ENCODE measurements around a stretch of chr13.

DNA sequence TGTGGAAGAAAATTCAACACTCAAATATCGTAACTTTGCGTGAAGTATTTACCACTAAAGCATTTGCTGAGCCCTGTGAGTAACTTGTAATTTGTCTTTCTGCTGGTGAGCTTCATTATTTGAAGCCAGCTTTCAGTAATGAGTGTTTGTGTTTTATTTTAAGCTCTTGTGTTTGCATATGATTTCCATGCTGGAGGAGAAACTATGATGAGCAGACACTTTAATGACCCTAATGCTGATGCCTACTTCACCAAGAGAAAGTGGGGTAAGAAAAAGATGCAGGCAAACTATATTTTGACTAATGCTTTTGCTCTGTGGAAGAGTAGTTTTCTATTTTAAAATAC is 128.8 kb downstream of the PAN3 start:
- PRO-cap: no peak
- RAMPAGE, long total RNA, 3 experiments: no peak in any of the 3 experiments

- PRO-cap: no peak
- RAMPAGE, long total RNA, 3 experiments: no peak in any of the 3 experiments
Measured at GRCh38 chr13:28394357-28394965, 100.5 kb downstream of the FLT1 start.

GRCh38 chr13:28430992-28431466 is 63.9 kb downstream of the FLT1 start:
- PRO-cap: no peak
- RAMPAGE, long total RNA, 3 experiments: no peak in any of the 3 experiments

- PRO-cap: no peak
- RAMPAGE, long total RNA, 3 experiments: no peak in any of the 3 experiments
Measured at GRCh38 chr13:29572563-29572970, 22.9 kb downstream of the SLC7A1 start.

DNA sequence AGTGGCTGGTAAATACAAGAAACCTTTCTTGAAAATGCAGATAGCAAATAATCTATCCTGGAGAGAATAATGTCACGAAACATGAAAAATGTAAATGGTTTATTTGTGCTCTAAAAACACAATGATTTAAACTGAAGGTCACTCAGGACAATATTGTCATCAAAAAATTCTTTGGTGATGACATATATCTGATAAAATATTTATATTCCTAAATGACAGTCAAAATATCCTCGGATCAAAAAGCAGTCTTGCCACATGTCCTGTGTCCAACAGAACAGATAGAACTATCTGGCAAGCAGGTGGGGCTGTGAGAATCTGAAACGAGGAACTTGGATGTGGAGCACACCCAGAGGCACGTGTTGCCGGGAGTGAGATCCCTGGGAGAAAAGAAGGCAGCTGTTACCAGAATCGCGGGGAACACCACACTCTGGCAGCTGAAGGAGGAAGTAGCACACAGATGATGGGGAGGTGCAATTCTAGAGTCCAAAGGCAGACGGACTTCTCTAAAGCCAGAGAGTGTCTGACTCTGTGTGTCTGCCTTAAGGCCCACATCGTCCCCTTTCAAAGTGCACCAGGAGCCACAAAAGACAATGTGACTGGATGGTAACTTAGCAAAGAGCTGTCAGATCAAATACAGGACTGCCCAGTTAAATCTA is 22.4 kb downstream of the SLC7A1 start:
- PRO-cap: no peak
- RAMPAGE, long total RNA, 3 experiments: no peak in any of the 3 experiments

GRCh38 chr13:29830958-29831301 is 19.5 kb downstream of the UBL3 start:
- PRO-cap: no peak
- RAMPAGE, long total RNA, 3 experiments: no peak in any of the 3 experiments

DNA sequence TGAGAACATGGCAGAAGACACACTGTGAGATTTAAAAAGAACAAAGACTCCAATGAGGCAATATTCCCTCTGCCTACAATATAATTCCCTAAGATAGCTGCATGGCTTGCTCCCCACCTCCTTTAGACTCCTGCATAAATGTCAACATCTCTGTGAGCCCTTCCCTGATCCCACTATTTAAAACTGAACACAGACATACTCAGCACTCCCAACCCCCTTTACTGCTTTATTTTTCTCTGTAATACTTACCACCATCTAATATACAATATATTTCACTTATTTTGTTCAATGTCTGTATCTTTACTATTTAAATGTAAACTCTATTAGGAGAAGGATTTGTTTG is 17.0 kb downstream of the UBL3 start:
- PRO-cap: no peak
- RAMPAGE, long total RNA, 3 experiments: no peak in any of the 3 experiments

DNA sequence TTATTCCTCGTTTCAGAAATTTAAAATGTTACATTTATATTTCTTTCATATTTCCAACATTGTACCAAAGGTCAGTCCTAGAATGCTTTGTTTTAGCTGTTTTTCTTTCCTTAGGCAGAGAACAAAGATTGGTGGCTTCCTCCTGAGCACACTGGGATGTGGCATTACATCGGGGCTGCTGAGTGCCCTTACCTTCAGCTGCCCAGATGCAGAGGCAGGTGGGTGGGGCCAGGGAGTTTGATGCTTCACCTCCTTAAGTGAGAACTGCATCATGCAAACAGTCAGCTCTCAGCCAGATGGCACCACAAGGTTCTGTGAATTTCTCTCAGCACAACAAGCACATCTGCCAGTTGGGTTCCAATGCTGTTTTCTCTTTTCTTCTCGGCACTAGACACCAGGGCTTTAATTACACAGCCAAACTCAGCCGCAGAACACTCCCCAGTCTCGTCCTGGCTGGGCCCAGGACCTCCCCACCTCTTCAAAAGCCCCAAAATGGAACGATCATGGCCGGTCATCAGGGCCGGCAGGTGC is 87.4 kb upstream of the UBL3 start:
- PRO-cap: no peak
- RAMPAGE, long total RNA, 3 experiments: no peak in any of the 3 experiments

- PRO-cap: no peak
- RAMPAGE, long total RNA, 3 experiments: no peak in any of the 3 experiments
Measured at GRCh38 chr13:29994803-29995414, 144.5 kb upstream of the UBL3 start.

DNA sequence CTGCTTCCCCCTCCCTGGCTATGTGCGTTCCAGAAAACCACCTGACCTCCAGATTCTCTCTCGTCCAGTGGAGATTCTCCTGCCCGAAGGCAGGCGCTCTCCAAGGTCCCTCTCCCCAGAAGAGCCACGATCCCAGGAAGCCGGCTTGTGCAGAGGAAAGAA is 153.2 kb downstream of the KATNAL1 start:
- PRO-cap: no peak
- RAMPAGE, long total RNA, 3 experiments: no peak in any of the 3 experiments

GRCh38 chr13:30376642-30377506 is 45.4 kb upstream of the UBE2L5 start:
- PRO-cap: no peak
- RAMPAGE, long total RNA, 3 experiments: no peak in any of the 3 experiments

- PRO-cap: no peak
- RAMPAGE, long total RNA, 3 experiments: no peak in any of the 3 experiments
Measured at GRCh38 chr13:30410004-30410476, 12.3 kb upstream of the UBE2L5 start.

DNA sequence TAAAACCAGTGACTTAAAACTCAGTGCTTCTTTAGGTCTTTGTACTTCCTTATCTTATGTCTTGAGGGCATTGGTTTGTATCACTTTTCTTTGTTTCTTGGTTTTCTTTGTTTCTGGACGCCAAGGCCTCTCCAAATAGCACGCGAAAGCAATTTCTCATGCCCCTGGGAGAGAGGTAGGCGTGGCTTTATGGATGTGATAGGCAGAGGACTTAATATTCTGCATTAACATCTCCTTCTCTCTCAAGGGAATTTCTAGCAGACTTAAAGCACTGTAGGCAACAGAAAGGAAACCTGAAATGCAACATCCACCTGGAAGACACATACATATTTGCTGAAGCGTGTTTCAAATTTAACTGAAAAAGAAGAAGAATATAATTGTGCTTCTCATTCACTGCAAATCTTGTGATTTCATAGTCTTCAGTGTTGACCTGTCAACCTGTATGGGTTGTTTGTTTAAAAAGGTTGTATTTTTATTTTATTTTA is 20.7 kb downstream of the UBE2L5 start:
- PRO-cap: no peak
- RAMPAGE, long total RNA, 3 experiments: no peak in any of the 3 experiments

DNA sequence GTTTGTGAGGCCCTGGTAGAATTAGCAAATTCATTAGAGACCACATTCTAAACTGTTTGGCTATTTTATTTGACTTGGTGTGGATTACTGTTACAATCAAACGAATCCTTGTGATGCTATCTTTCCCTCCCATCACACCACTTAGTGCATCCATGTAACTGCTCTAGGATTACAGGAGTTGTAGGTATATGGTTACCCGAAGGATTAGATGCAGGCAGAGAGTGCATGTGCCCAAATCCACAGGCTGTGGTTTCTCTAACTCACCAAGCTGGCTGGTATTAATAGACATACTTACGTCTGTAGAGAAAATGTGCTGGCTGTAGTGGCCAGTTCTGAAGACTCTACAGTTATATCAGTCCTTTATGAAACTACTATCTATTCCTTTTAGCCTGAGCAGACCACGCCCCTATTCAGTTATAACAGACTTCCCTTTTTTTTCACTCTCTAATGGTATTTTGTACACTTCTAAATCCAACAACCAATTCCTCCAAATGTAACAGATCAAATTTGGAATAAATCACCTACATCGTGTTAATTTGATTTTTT is 1.1 kb upstream of the HMGB1 start:
- PRO-cap: no peak
- RAMPAGE, long total RNA, 3 experiments: no peak in any of the 3 experiments

GRCh38 chr13:30486071-30486837 is 20.5 kb upstream of the HMGB1 start:
- PRO-cap: no peak
- RAMPAGE, long total RNA, 3 experiments: no peak in any of the 3 experiments

DNA sequence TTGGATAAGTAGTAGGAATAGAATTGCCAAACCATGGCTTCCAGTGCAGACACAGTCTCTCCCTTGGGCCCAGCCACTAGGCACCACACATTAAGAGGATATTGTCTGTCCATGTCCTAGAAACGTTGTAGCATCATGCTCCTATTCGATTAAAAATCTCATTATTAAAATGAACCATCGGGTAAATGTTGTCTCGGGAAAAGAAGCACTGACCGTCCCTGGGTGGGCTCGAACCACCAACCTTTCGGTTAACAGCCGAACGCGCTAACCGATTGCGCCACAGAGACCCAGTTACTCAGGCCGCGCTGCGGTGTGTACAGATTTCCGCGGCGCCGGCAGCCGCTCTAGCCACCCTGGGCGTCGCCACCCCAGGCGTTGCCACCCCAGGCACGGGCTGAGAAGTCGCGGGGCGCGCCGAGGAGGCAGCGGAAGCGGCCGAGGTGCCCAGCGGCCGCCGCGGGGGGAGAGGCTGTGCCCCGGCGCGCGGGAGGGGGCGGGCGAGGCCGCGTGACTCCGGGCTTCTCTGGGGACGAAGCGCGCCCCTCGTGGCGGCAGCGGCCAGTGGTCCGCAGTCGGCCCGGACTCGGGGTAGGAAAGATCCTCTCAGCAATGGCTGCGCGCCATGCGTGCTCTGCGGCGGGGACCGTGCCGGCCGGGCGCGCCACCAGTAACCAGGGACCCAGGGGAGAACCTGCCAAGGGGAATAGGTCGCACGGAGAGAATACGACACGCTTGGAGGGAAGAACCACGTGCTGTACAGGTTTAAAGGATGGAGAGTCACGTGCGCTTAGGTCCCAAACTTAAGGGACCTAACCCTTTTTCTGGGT is 56.2 kb downstream of the USPL1 start:
- PRO-cap: bidirectional peak, plus-strand start at position 571 of the sequence, minus-strand start at position 337 of the sequence
- RAMPAGE, long total RNA, 3 experiments: no peak in any of the 3 experiments

- PRO-cap: no peak
- RAMPAGE, long total RNA, 3 experiments: no peak in any of the 3 experiments
Measured at GRCh38 chr13:30810154-30810470, 74.8 kb downstream of the ALOX5AP start.

- PRO-cap: no peak
- RAMPAGE, long total RNA, 3 experiments: no peak in any of the 3 experiments
Measured at GRCh38 chr13:30865696-30866077, 40.4 kb upstream of the MEDAG start.

DNA sequence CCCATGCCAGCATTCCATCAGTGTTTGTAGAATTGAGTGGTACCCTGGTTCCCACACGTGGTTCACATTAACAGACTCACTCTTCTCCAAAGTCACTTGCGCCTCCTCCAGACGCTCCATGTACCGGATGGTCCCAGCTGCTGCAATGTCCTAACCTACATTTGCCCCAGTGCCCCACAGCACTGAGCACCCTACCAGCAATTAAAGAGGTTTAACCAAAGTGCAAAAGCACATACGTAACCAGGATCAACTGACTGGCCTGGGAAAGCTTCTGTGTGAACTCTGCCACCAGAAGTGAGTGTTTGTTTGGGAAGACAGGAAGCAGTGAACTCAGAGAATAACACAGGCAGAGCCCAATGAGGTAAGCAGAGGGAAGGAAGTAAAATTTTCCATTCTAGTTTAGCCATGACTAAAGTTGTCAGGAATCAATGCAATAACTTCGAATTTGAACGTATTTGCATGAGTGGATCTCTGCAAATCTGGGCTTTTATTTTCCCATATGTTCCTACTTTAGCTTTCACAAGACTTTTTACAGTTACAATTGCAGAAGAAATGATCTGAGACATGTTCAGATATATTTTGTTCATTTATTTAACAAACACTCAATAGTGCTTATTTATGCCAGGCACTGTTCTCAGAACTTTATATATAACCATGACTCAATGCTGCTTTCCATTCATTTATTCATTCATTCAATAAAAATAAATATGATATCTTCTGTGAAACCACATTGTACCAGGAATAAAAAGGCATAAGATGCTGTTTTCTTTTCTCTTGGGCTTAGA is 7.2 kb upstream of the MEDAG start:
- PRO-cap: unidirectional peak, minus-strand start at position 184 of the sequence
- RAMPAGE, long total RNA, 3 experiments: no peak in any of the 3 experiments

DNA sequence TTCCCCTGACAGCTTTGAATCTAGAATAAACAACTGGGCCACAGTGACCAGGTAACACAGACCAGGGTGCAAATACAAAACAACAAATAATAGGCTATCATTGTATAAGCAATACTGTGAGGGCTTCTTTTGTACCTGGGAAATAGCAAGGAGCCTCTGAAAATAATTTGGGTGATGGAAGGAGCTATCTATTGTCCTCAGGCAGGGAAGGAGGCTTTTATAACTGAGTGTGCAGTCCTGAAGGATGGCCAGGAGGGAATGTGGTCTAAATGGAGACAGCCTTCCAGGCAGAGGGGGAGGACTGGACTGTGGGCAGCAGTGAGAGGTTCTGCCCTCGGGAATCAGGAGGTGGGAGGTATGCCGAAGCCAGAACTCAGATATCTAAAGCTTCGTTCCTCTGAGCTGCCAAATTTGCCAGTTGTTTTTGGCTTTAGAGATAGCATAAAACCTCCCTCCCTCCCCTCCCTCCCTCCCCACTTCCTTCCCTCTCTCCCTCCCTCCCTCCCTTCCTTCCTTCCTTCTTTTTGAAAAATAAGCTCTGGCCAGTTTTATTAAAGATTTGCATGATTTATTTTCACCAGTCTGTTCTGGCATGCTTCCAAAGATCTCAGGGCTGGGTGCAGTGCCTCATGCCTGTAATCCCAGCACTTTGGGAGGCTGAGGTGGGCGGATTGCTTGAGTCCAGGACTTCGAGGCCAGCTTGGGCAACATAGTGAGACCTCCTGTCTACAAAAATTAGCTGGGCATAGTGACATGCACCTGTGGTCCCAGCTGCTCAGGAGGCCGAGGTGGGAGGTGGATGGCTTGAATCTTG is 2.4 kb downstream of the MEDAG start:
- PRO-cap: unidirectional peak, minus-strand start at position 260 of the sequence; bidirectional peak, plus-strand start at position 604 of the sequence, minus-strand start at position 308 of the sequence
- RAMPAGE, long total RNA, 3 experiments: no peak in any of the 3 experiments